ENCODE measurements around a stretch of chr7.

DNA sequence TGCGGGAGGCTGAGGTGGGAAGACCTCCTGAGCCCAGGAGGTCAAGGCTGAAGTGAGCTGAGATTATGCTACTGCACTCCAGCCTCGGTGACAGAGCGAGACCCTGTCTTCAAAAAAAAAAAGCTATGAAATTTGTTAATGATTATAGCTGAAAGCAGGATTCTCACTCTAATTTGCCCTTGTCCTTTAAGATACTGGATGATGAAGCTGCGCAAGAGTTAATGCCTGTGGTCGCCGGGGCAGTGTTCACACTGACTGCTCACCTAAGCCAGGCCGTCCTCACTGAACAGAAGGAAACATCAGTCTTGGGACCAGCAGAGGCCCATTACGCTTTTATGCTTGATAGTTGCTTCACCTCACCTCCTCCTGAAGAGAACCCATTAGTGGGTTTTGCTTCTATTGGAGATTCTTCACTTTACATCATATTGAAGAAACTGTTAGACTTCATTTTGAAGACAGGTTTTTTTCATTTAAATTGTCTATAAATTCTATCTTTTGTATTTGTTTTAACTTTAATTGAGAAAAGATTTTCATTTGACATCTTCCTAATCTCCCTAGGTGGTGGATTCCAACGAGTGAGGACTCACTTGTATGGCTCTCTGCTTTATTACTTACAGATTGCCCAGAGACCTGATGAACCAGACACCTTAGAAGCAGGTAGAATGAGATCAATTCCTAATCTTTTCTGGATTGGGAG is 42.9 kb upstream of the STMP1 start:
- RRBS: no CpG with 5 or more reads among the region's 9 CpGs

GRCh38 chr7:135662762-135663654 is 694 bp downstream of the STMP1 start:
- RRBS: no CpG with 5 or more reads among the region's 32 CpGs

GRCh38 chr7:135757741-135758919 is 9.5 kb upstream of the FAM180A start:
- RRBS: no CpG with 5 or more reads among the region's 16 CpGs

DNA sequence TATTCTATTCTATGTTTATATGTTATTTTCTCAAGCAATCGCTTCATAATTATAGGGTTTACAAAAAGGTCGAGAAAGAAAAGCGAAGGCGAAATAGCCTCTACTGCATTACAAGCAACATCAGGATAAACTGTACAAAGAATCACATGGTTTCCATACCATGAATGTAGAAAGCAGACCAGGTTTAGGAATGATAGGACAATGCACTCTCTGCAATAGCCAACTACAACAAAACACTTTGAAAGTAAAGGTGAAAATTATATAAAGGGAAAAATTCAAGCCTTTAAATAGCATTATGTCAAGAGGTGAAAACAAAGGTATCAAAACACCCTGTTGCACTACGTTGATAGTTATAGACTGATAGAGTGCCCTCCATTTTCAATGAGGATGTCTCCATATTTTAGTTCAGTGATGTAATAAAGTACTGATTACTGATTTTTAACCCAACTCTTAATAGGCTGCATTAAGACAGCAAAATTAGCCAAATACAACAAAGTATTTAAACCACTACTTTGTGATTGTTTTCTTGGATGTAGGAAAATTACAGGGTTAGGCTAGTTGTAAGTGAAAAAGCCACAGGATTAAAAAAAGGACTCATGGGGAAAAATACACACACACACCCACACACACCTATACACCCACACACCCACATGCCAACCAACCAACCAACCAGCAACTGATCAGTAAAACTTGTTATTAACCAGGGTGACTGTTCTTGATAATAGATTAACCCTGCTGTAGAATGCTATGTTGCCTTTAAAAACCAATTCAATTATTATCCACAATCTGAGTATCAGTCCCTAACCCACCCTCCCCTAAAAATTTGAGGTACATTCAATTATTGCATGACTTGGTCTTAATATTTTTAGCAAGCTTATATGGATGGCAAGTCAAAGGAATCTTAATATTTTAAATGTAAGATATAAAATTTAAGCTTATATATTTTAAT is 49.2 kb downstream of the MTPN start:
- RRBS: no CpG with 5 or more reads among the region's 5 CpGs

- RRBS: no CpG with 5 or more reads among the region's 3 CpGs
Observed at GRCh38 chr7:136036870-136037373, 59.8 kb upstream of the MTPN start.

- RRBS: no CpG with 5 or more reads among the region's 33 CpGs
Observed at GRCh38 chr7:136830992-136831867, 37.2 kb upstream of the CHRM2 start.

GRCh38 chr7:136884349-136885075 is 16.1 kb downstream of the CHRM2 start:
- RRBS: no CpG with 5 or more reads among the region's 1 CpG

DNA sequence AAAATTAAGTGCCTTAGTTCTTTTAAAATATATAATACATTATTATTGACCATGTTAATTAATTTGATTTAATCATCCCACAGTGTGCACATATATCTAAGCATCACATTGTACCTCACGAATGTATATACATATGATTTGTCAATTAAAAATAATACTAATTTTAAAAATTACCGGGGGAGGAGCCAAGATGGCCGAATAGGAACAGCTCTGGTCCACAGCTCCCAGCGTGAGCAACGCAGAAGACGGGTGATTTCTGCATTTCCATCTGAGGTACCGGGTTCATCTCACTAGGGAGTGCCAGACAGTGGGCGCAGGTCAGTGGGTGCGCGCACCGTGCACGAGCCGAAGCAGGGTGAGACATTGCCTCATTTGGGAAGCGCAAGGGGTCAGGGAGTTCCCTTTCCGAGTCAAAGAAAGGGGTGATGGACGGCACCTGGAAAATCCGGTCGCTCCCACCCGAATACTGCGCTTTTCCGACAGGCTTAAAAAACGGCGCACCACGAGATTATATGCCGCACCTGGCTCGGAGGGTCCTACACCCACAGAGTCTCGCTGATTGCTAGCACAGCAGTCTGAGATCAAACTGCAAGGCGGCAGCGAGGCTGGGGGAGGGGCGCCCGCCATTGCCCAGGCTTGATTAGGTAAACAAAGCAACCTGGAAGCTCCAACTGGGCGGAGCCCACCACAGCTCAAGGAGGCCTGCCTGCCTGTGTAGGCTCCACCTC is 161.9 kb downstream of the PTN start:
- RRBS: no CpG with 5 or more reads among the region's 32 CpGs

DNA sequence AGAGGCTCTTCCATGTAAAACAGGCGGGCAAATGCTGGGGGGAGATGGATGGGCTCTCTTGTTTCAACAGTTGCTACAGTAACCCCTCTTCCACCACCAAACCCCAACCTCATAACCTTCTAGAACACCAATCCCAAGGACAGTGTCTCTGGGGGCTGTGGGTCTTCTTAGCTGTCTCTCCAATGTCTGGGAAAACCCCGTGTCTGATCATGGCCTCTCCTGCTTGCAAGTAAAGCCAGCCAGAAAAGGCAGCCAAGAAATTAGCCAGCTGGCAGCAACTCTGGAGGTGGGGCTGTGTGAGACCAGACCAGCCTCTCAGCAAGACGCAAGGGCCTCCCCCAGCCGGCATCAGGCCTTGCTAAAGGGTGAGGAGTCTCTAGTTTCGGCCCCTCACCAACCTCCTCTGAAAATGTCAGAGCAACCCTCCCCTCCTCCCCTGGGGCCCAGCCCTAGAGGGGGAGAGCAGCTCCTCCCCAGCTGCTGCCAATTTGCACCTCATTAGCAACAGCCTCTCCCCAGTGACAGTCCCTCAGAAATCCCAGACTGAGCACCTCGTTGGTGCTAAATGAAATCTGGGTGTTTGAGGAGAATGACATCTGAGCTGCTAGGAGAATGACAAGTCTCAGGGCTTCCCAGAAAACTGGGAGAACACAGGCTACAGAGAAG is 26.1 kb downstream of the DGKI start:
- RRBS: no CpG with 5 or more reads among the region's 6 CpGs

GRCh38 chr7:137890170-137891207 is 43.7 kb upstream of the DGKI start:
- RRBS: no CpG with 5 or more reads among the region's 6 CpGs

DNA sequence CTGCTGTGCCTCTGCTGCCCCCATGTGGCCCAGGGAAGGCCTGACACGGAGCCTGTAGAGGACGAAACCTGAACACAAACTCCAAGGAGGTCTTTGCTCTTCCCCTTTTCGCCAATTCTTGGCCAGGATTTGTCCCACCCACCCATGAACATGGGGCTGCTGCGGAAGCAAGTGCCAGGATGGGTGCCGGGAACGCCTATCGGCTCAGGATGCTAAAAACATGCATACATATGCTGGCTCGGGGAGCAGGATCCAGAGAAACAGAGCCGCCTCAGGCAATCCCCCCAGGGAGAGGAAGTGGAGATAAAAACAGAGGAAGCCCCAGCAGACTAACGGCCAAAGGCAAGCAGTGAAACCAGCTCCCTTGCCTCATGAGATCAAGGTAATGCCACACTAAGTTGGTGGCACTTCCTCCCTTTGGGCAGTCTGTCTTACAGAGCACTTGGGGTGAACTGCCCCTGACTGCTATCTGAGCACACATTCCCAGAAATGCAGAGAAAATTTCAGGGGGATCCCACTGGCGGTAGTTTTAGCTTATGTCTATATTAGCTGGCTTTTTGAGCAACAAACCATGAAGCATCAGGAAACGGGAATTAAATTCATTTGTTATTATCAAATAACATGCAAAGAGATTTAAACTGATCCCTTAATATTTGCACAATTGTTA is 52.6 kb upstream of the DGKI start:
- RRBS: no CpG with 5 or more reads among the region's 12 CpGs

- RRBS: under 1% methylated on average over 32 of the region's 65 CpGs
Observed at GRCh38 chr7:138460846-138461819, 1.1 kb downstream of the TRIM24 start.

GRCh38 chr7:138520308-138521051 is 60.4 kb downstream of the TRIM24 start:
- RRBS: no CpG with 5 or more reads among the region's 5 CpGs

DNA sequence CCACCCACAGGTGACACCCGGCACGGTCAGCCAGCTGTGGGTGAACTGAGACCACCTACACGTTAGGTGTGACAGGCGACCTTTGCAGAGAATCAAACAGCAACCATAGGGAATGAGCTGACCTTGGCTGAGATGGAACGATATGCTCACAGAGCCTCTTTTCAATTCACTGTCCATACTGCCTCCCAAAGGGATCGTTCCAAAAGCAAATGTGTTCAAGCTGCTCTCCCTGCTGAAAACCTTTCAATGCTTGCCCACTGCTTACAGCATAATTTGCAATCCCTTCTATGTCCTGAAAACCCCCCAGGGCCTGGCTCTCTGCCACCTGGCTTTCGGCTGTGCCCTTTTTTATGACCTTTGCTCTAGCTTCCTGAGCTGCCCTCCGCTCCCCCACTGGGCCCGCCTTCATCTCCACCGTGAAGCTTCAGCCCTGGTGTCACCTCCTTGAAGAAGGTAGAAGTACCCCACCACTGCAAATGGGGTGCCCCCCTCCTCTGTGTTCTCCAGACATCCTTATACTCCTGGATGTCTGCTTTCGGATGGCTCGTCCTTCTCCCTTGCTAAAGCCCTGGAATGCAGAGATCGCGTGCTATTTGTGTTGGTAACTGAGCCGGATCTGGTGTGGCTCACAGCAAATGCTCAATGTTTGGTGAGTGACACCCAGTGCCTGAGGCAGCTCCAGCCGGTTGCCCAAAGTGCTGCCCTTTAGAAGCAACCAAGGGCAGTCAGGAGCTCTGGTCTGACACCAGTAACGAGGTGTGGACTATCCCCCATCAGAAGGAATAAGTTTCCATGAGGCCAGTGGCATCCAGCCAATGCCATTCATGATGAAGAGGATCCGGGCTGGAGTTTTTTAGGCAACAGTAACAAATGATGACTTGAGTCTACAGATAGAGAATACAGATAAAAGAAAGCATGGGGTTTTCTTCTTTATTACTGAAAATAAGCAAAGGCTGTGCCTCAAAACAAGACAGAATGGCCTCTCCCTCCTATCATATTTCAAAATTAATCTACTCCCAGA is 90.3 kb downstream of the KIAA1549 start:
- RRBS: 2% methylated on average over 2 of the region's 18 CpGs

GRCh38 chr7:138981794-138982535 is 776 bp upstream of the KIAA1549 start:
- RRBS: no CpG with 5 or more reads among the region's 45 CpGs

DNA sequence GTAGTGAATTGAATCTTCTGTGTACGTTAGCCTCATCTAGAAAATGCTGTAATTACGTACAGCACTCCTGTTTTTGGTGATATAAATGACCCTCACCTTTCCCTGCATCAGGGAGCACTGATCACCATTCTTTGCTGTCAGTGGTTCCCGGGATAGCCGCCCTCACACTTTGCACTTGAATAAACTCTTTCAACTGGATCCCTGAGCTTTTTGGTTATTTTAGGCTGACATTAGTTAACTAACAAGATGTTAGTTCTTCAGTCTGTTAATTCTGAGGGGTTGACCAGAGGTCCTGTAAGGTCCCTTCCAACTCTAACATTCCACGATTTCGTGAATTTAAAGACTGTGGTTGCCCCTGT is 693 bp upstream of the TTC26 start:
- RRBS: no CpG with 5 or more reads among the region's 6 CpGs

- RRBS: no CpG with 5 or more reads among the region's 11 CpGs
Observed at GRCh38 chr7:139375385-139376288, 15.9 kb downstream of the LUC7L2 start.

- RRBS: no CpG with 5 or more reads among the region's 3 CpGs
Observed at GRCh38 chr7:139403440-139403920, 43.8 kb downstream of the LUC7L2 start.

DNA sequence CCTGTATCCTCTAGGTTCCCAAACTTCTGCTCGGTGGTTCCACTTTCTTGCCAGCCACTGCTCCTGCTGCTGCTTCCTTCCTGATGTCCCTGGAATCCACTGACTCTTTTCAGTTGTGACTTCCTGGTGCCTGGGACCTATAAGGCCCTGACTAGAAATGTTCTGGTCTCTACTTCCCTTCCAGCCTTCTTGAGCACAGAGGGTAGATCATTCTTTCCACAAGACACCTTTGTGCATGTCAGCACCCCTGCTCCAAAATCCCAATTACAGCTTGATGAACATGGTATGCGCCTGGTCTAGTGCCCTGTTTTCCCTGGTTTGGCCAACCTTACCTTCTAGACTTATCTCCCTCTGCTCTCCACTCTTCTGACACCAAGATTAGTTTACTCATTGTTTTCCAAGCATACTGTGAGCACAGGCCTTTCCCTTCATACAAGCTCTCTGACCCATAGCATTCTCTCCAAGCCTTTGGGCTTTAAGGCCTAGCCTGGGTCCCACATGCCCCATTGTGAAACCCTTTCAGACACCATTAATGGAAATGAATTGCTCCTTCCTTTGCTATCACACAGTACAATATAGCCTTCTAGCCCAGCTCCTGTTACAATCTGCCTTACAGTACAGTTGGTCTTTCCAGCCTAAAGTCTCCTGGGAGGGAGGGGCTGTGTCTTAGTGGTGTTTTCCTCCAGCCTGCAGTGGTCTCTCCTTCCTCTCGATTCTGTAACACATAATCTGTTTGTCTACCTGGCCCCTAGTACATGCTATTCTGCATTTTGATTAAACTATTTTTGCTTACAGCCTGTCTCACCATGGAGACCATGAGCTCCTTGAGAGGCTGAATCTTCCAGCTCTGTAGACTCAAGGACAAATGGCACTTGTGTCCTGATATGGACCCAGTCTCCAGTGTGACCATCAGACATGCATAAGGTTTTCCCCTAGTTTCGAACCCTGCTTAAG is 92.9 kb downstream of the CLEC2L start:
- RRBS: no CpG with 5 or more reads among the region's 4 CpGs

DNA sequence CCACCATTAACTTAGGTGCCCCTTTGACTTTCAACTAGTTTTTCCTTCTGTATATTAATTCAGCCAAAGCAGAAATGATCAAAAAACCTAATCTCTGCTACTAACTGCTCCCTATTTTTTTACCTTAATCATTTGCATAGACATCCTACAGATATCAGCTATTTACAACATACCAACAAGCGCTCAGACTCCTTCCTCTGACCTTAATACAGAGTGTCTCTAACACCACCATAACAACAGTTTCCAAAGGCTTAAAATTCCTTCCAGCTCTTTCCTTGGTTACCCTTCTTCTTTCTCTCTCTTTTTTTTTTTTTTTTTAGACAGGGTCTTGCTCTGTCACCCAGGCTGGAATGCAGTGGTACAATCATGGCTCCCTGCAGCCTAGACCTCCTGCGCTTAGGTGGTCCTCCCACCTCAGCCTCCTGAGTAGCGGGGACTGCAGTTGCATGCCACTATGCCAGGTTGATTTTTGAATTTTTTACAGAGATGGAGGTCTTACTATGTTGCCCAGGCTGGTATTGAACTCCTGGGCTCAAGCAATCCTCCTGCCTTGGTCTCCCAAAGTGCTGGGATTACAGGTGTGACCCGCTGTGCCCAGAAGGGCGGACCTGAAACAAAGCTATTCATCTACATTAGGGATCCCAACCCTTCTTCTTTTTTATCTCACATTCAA is 112.9 kb downstream of the HIPK2 start:
- RRBS: no CpG with 5 or more reads among the region's 5 CpGs

All from AG09319 (cell line).